BJ (cell line): ENCODE results near the gene CHCT1.

DNA sequence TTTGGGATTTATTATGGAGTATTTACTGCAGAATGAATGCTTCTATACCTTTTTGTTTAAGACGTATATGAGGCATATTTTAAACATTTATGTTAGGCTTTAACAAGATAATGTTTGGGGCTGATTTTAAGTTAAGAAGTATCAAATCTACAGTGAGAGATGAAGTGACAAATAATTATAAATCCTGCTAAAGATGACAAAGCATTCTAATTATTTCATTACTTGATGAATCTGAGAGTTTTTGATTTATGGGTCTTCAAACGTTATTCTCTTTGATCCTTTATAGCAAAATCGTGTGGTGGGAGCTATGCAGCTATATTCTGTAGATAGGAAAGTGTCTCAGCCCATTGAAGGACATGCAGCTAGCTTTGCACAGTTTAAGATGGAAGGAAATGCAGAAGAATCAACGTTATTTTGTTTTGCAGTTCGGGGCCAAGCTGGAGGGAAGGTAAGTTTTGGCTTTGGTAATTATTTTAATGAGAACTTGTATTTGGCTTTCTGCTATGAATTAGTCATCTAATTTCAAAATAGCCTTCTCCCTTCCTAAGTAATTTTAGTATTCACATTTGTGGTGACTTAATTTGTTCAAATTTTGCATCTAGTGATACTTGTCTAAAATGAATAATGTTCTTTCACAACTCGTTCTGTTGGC lies 28.4 kb downstream of the CLTC start:
- CAGE, long polyA plus RNA = no peak
- RRBS = no CpG with 5 or more reads among the region's 6 CpGs

DNA sequence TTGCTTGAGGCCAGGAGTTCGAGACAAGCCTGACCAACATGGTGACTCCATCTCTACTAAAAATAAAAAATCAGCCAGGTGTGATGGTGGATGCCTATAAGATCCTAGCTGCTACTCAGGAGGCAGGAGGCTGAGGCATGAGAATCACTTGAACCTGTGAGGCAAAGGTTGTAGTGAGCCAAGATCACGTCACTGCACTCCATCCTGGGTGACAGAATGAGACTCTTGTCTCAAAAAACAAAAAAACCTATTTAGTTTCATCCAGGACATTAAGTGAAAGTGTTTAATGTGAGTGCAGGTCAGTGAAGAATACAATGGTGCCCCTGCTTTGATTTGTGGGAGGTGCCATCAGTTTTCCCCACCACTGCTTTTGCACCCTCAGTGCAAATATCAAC lies 11.8 kb downstream of the PTRH2 start:
- CAGE, long polyA plus RNA = no peak
- RRBS = no CpG with 5 or more reads among the region's 2 CpGs

GRCh38 chr17:59910287-59910657 lies 17.4 kb downstream of the RPS6KB1 start:
- CAGE, long polyA plus RNA = no peak

DNA sequence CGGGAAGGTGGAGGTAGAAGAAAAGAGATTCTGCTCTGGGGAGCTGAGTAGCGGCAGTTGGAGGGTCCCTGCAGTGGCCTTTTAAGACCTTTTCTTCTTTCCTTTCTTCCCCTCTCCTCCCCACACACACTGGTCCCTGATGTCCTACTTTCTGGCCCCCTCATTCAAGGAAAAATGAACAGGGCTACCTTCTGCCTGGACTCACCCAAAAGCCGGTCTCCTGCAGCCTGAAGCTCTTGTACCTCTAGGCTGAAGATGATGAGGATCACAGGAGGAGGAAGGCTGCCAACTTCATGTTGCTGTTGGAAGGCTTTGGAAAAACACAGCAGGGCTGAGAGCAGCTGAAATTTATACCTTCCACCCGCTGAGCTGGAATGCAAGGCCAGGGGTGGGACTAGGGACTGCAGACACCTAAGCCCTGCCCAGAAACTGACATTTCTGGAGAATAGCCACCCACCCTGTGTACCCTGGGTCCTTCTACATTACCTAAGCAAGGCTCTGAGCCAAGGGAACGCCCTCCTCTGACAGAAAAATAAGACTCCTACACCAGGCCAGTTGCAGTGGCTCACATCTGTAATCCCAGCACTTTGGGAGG lies 9.4 kb upstream of the HEATR6 start:
- CAGE, long polyA plus RNA = start-site peak on the minus strand centred at position 356 of the sequence, 64 bp wide, 103 and 78 reads in 2 replicates
- RRBS = no CpG with 5 or more reads among the region's 5 CpGs

- CAGE, long polyA plus RNA = no peak
- RRBS = no CpG with 5 or more reads among the region's 1 CpG
Observed at GRCh38 chr17:60089484-60089747, 10.7 kb upstream of the HEATR6 start.

DNA sequence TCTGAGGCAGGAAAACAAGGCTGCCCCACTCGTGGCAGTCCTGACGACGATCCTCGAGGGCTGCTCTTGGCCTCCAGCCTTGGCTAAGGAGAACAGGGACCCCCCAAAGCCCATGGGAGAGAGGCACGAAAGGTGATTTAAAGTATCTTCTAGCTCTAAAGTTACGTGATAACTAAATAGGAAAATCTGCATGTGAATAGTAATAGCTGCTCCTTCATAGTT lies 81.7 kb downstream of the CA4 start:
- CAGE, long polyA plus RNA = no peak
- RRBS = no CpG with 5 or more reads among the region's 6 CpGs

GRCh38 chr17:60422234-60422734 lies at the start of gene CHCT1:
Gene CHCT1 (plus strand): TSS chr17:60422489.
- CAGE, long polyA plus RNA = no peak
- RRBS = 77% methylated on average over 1 of the region's 15 CpGs

DNA sequence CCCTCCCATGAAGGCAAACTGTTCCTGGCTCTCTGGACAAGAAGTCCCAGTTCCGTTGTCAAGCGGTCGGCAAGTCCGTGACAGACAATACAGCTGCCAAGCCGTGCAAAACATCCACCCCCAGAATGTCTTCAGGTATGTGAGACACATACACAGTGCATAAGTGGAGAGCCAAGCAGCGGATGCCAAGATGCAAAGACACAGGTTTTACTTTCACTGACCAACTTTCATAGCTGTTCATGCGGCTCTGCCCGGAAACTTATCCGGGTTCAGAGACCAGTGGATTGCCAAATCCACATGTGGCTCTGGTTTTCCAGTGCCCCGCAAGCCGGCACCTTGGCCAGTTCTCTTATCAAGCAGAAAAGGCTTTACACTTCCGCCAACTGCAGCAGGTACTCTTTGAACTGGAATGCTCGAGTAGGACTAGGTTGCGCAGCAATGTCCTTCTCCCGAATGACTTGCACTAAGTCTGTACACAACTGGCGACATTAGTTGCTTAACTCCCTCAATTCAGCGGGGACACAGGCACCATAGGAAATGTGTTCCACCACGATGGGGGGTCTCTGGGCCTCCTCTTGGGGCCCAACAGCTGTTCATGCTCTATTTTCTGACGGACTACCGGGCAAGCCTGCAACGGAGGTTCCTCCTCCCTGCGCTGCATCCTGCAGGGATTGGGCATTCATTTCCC lies 33.8 kb upstream of the APPBP2 start:
- CAGE, long polyA plus RNA = no peak
- RRBS = 65% methylated on average over 3 of the region's 22 CpGs

GRCh38 chr17:60599254-60599448 lies 842 bp upstream of the PPM1D start:
- CAGE, long polyA plus RNA = no peak
- RRBS = no CpG with 5 or more reads among the region's 9 CpGs

DNA sequence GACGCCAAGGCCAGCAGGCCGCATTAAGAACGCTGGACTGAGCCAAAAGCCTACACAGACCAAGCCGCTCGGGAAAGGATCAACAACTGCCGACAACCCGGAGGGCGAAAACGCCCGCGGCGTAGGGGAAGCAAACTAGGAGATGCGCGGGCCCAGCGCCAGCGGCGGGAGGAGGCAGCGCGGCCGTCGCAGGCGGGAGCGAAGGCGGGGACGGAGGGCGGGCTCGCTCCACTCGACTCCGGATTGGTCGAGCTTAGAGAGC lies 196 bp upstream of the PPM1D start:
- CAGE, long polyA plus RNA = no peak
- RRBS = 0% methylated on average over 2 of the region's 30 CpGs

GRCh38 chr17:61007845-61008454 lies 330.3 kb downstream of the BCAS3 start:
- CAGE, long polyA plus RNA = no peak
- RRBS = no CpG with 5 or more reads among the region's 4 CpGs

- CAGE, long polyA plus RNA = no peak
- RRBS = no CpG with 5 or more reads among the region's 15 CpGs
Observed at GRCh38 chr17:61196068-61196912, 203.4 kb upstream of the TBX2 start.

- CAGE, long polyA plus RNA = no peak
- RRBS = no CpG with 5 or more reads among the region's 9 CpGs
Observed at GRCh38 chr17:61251965-61252582, 147.6 kb upstream of the TBX2 start.

GRCh38 chr17:61260323-61260989 lies 139.2 kb upstream of the TBX2 start:
- CAGE, long polyA plus RNA = no peak
- RRBS = no CpG with 5 or more reads among the region's 10 CpGs

- CAGE, long polyA plus RNA = no peak
- RRBS = no CpG with 5 or more reads among the region's 9 CpGs
Observed at GRCh38 chr17:61347878-61348655, 51.6 kb upstream of the TBX2 start.

- CAGE, long polyA plus RNA = no peak
- RRBS = 3% methylated on average over 28 of the region's 44 CpGs
Observed at GRCh38 chr17:61397055-61397410, 2.6 kb upstream of the TBX2 start.

DNA sequence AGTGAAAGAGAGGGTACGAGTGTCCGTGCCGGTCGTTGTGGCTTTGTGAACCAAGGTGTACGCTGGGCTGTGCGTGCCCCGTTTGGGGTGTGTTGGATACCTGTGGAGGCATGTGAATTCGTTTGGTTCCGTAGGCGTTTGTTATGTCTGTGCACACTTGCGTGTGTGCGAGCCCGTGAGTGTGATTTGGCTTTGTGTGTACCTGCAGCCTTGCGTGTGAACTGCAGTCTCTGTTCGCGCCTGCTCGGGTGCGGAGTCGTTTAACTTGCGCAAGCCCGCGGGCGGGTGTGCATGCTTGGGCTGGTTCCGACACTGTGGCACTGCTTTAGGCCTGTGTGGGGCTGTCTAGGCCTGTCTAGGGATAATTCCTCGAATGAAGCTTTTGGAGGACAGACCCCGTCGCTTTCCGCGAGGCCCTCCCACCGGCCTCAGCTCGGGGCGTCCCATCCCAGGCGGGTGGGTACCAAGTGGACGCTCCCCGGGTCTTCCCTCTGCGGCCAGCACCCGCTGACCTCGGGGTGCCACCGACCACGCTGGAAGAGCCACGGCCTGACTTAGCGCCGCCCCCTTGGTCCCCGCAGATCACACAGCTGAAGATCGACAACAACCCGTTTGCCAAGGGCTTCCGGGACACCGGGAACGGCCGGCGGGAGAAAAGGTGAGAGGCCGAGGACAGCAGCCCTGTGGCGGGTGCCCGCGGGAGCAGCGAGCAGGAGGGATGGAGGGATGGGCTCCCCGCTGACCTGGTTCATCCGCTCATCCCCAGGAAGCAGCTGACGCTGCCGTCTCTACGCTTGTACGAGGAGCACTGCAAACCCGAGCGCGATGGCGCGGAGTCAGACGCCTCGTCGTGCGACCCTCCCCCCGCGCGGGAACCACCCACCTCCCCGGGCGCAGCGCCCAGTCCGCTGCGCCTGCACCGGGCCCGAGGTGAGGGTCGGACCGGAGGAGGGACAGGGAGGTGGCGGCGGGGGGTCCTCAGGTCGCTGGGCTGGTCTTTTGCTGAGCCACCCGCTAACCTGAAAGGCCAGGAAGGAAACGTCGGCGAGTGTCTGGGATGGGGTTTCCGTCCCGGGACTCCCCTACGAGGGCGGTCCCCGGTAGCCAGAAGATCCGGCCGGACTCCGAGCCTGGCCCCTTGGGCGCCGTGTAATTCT lies 4.6 kb downstream of the TBX2 start:
- CAGE, long polyA plus RNA = no peak
- RRBS = 3% methylated on average over 6 of the region's 100 CpGs

- CAGE, long polyA plus RNA = no peak
- RRBS = 80% methylated on average over 2 of the region's 29 CpGs
Observed at GRCh38 chr17:61494776-61496021, 43.0 kb downstream of the TBX4 start.

DNA sequence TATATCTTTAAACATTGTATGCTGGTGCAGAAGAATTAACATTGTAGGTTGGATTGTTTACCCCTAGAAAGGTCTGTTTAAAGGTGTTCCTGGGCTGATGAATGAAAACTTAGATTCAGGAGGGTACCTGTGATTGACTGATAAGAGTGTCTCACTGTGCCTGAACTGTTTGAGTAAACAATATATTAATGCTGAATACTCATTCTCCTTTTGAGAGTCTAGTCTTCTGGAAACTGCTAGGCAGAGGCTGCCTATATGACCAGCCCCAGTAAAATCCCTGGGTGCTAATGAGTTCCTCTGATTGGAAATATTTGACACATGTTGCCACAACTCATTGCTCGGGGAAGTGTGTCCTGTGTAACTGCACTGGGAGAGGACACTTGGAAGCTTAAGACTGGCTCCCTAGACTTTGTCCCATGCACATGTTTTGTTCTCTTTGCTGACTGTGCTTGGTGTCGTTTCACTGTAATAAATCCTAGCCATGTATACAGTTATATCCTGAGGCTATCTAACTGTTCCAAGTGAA lies 108.6 kb upstream of the NACA2 start:
- CAGE, long polyA plus RNA = no peak
- RRBS = no CpG with 5 or more reads among the region's 2 CpGs

GRCh38 chr17:62001479-62002352 lies 63.4 kb downstream of the MED13 start:
- CAGE, long polyA plus RNA = no peak
- RRBS = no CpG with 5 or more reads among the region's 6 CpGs